A172 (cell line): ENCODE results near the gene ZNF496.

DNA sequence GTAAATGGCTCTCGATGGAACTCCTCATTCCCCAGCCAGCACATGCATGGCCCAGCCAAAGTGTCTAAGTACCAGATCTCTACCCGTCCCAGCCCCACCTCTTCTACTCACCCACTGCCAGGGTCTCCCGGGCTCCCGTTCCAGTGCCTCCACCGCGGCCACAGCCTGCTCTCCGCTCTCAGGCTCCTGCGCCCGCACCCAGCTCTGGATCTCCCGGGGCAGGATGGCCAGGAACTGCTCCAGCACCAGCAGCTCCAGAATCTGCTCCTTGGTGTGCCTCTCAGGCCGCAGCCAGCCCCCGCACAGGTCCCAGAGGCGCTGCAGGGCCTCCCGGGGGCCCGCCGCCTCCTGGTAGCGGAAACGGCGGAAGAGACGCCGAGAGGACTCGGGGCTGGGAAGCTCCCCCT is 2.6 kb downstream of the ZNF496 start:
- RAMPAGE, long total RNA: no peak

GRCh38 chr1:247331565-247332482 is at the start of gene ZNF496:
Gene ZNF496, minus strand, starts transcription at chr1:247331867.
- RAMPAGE, long total RNA: no peak

DNA sequence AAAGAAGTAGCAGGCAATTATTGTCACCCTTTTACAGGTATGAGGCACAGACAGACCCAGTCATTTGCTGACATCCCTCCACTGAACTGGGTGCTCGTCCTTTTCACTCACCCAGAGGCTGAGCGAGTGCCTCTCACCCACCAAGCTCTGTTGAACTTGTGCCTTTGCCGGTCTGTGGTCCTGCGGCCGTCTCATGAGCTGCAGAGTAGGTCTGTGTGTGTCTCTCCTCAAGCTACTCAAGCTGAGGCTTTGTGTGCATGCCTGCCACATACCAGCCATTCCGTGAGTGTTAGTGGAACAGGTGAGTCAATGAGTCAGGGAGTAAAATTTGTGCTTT is 635 bp upstream of the NLRP3 start:
- RAMPAGE, long total RNA: no peak

- RAMPAGE, long total RNA: no peak
These were observed 20.3 kb downstream of the OR2B11 start for GRCh38 chr1:247437594-247438023.

DNA sequence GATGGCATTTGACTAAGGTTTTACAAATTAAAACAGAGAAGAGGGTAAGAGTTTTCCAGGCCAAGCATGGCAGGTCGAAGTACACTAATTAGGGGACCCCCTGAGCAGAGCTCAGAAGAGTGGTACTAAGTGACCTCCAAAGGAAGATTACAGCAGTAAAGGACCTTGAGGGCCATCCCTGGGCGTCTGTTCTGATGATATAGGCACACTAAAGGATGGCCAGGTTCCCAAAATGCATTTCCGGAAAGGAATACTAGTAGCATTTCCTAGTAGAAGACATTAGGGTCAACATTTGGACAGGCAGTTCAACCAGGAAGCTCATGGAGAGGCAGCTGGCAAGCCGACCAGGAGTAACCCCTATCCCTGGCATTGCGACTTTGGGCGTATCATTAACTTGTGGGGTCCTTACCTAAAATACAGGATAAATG is 634 bp upstream of the ZNF672 start:
- RAMPAGE, long total RNA: no peak

DNA sequence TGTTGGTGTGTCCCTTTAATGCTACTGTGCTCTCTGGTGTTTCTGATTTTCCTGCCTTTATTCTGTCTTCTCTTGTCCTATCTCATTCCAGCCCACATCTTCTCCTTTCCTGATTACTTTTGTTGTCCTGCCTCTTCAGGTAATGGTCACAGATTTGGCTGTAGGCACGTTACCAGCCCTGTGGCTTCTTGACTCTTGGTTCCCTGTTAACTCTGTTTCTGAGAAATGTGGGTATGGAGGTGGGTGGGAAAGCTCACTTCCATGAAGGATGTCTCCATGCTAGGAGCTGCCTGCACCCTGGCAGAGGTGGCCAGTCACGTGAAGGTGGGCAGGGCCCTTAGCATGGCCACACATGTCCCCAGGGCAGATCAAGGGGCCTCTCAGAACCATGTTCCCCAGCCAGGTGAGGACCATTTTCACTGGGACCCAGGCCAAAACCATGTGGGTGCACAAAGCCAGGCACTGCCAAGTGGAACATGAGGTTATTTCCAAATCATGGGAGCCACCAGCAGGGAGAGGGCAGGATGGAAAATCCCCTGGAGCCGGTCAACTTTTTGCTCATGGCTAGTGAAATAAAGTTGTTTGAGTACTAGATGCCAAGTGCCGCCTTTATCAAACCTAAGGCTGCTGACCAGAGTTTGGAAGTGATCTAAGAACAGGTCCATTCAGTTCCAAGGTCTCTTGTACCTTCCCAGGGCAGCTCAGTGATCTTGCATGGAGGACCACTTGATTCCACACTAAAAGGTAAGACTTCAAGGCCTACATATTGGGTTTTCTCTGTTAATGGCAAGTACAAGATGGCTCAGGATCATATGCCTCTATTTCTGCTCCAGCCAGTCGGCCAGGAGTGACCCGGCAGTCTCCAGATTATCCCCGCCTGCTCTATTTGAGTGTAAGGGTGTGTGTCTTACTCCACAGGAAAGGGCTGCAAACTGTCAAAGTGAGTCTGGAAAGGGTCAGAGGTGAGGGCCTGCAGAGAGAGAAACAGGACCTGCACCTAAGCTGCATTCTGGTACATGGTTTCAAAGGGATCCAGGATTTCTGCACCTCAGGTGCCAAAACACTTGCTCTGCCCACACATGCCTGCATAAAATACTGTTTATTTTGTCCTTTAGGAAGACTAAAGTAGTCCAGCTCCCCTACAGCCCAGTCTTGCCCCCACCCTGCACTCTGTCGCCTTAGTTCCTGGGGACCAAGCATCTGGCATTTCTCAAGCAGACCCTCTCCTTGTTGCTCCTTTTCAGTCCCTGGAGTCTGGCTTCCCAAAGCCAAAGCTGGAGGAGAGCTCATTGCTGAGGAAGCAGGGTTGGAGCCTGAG is 9.5 kb downstream of the ZNF692 start:
- RAMPAGE, long total RNA: no peak

DNA sequence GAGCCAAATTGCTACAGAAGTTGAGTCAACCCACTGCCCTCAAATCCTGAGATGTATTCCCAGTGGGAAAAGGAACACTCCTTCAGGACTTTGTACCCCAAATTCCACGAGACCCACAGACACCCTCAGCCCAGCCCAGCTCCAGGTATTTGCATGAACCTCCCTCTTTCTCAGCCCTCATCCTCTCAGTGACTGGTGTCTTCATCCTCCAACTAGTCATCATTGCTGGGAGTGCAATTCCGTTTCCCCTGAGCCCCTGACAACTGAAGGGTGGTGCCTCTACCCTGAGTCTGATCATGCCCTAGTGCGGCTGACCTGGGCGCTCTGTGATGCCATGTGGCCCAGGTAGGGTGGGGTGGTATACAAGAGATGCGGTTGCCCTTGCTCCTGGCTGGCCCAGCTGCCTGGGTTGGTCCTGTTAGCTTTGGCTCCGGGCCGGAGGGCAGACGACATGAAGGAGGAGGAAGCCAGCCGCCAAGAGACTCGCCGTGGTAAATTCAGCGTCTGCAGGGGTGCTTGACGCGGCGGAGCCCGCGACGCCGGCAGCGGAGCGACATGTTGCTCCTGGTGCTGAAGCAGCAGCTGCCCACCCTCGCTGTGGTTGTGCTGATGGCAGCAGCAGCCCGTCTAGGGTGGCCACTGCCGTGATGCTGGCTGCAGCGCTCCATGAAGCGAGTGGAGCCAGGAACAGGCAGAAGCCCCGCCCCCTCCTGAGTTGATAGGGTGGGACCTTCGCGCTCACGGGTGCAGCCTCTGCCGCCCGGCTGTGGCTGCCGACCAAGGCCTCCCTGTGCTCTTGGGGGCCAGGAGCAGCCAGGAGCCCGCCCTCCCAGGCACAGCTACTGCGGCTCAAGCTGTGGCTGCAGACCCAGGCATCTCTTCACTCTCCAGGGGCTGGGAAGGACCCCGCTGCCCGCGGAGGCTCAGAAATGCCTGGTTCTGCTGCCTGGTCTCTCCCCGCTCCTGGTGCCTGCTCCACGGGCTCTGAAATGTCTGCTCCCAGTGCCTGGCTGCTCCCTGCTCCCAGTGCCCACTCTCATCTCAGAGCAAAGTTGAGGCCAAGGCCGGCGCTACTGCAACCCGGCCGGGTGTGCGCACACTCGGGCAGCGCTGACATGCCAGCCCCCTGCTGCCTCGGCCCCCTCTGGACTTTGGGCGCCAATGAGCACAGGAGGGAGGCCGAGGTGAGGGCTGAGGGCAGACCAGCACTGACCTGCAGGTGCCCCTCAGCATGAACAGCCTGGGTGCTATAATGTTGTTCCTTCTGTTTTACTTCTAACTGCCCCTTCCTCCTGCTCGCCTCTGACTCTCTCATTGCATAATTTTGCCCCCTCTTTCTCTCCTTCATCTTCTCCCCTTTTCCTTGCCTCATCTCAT is 4.2 kb upstream of the ZNF692 start:
- RAMPAGE, long total RNA: no peak

DNA sequence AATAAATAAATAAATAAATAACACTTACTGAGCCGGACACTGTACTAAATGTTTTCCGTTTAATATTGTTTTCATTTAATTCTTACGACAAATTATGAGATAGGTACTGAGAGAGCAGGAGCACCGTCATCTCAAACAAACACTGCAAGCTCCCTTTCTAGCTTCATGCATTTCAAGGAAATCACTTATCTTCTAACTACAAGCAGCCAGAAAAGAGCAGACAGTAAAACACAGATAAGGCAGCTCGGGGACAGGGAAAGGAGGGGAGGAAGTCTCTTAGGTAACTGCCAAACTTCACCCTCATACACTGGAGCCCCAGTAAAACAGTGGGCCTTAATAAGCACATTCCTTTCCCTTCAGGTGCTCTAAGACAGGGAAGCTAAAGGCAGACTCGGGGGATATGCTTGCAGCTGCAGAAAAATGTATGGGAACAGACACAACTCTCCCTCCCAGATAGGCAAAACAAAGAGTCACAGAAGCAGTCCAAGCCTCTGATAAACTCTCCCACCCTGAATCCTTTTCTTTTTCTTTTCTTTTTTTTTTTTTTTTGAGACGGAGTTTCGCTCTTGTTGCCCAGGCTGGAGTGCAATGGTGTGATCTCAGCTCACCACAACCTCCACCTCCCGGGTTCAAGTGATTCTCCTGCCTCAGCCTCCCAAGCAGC is 16.5 kb upstream of the PGBD2 start:
- RAMPAGE, long total RNA: no peak